Hair follicle dermal papilla cell (primary cell): ENCODE measurements around the genes DDI2, SLC25A34 and FBXO42.

- CAGE, long polyA plus RNA = no peak
Measured at GRCh38 chr1:15616686-15617926, at the start of gene DDI2. Gene DDI2 (plus strand): TSS chr1:15617458.

GRCh38 chr1:15677706-15678026 lies 6.5 kb upstream of the PLEKHM2 start:
- CAGE, long polyA plus RNA = no peak

DNA sequence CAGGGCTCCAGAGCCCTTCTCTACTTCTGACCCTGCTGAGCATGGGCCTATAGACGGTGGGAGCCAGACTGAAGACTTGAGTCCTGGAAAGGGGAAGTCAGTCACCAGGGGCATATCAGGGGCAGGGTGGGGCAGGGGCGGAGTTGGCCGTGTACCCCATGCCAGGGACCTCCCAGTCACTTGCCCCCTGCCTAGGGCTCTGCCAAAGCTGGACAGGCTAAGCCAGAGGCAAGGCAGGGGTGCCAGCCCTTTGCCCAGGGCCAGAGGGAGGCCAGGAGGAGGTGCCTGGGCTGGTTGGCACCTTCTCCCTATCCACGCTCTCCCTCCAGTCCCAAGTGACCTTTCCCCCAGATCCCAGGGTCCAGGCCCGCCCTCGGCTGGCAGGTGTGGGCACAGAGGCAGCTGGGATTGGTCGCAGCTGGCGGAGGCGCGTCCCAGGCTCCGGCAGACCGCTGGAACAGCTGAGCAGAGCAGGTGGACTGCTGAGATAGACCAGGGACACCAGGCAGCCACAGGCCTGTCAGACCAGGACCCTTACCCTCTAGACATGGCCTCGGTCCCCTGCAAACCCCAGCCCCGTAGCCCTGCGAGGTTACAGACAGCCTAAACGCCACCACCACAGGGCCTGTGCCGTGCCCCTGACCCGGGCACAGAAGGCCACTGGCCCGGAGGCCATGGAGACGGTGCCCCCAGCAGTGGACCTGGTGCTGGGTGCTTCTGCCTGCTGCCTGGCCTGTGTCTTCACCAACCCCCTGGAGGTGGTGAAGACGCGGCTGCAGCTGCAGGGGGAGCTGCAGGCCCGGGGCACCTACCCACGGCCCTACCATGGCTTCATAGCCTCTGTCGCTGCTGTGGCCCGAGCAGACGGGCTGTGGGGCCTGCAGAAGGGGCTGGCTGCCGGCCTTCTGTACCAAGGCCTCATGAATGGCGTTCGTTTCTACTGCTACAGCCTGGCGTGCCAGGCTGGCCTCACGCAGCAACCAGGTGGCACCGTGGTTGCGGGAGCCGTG lies at the start of gene SLC25A34:
Gene SLC25A34 (plus strand): TSS at position 447 of the 1,010 bp plus-strand sequence.
- CAGE, long polyA plus RNA = no peak

DNA sequence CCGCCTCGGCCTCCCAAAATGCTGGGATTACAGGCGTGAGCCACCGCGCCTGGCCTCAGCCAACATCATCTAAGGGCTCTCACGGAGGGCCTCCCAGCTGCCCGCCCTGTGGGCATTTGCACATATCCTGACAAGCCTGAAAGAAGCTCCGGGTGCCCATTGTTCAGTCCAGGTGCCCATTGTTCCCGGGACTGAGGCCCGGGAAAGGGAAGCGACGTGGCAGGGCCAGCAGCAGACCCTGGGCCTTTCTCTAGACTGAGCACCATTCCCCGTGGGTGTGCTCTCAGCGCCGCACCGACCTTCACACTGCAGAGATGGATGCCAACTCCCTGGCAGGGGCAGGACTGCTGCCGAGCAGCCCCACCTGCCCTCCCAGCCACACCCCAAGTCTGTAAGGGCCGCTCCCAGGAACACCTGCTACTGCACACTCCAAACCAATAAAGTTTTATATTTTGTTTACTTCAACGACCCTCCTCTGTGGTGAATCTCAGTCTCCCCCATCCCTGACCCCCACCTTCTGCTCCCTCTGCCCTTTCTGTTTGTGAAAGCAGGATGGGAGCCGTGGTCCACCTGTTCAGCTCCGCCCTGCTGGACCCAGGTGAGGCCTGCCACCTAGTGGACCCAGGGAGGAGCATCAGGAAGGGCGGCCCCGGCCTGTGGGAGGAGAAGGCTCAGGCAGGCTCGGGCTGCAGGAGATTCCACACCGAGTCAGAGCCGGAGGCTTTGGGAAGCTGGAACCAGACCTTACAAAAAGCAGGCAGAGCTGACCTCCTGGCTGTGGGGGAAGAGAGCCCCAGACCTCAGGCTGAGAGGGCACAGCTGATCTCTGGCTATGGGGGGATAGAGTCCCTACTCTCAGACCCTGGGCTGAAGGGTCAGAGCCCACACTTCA lies 1.1 kb upstream of the TMEM82 start:
- CAGE, long polyA plus RNA = no peak

DNA sequence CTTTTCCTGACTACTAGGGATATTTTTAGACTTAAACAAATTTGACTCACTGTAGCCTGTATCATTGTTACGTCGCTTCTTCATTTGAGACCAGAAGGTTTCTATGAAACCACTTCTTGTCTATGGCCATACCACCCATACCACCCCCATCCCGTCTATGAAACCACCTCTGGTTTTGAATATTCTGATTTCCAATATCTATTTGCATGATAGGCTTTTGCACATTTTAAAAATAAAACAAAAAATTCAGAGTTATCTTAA lies 4.6 kb downstream of the SPEN start:
- CAGE, long polyA plus RNA = no peak

DNA sequence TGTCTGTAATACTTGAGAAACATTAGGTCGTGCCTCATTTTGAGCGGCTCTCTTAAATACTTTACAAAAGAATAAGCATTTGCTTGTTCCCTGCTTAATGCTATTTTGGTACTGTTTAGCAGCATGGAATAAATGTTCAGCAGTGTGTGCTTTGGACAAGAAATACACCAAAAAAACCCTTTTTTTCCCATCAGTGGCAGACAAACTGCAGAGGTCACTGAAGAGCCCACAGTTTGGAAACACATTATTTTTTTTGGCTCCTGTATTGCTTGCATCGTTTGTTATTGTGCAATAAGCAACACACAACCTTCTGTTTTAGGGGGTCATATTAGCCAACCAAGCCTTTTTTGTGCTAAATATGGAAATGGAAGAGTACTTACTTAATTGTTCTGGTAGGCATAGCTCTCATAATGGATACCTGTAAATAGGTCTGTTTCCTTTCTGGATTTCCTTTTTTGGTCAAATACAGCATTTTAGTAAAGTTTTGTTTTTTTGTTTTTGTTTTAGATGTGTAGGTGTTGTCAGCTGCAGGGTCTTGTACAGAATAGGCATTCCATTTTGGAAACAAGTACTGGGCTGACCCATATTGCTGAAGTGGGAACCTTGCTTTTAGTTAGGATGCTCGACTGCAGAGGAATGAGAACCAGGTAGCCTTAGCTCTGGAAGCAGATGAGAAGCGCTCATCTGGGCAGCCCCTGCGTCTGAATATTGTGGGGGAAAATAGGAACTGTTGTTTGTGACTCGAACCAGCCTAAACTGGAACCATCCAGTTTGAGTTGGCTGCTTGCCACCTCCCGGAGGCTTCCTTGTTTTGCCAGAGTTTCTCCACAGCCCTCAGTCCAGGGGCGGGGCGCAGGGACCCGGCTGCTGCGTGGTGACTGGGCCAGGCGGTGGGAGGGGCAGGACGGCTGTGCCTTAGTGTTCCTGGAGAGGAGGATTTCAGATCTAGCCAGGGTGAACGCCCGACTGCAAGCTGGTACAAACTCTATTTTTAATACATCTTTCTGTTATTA lies 38.4 kb downstream of the SPEN start:
- CAGE, long polyA plus RNA = no peak

GRCh38 chr1:15964028-15964503 lies 11.8 kb downstream of the ZBTB17 start:
- CAGE, long polyA plus RNA = no peak

- CAGE, long polyA plus RNA = no peak
Measured at GRCh38 chr1:16014559-16015107, 3.2 kb downstream of the HSPB7 start.

- CAGE, long polyA plus RNA = no peak
Measured at GRCh38 chr1:16079388-16079930, 6.0 kb upstream of the FAM131C start.

GRCh38 chr1:16124647-16125304 lies 31.1 kb downstream of the EPHA2 start:
- CAGE, long polyA plus RNA = no peak

DNA sequence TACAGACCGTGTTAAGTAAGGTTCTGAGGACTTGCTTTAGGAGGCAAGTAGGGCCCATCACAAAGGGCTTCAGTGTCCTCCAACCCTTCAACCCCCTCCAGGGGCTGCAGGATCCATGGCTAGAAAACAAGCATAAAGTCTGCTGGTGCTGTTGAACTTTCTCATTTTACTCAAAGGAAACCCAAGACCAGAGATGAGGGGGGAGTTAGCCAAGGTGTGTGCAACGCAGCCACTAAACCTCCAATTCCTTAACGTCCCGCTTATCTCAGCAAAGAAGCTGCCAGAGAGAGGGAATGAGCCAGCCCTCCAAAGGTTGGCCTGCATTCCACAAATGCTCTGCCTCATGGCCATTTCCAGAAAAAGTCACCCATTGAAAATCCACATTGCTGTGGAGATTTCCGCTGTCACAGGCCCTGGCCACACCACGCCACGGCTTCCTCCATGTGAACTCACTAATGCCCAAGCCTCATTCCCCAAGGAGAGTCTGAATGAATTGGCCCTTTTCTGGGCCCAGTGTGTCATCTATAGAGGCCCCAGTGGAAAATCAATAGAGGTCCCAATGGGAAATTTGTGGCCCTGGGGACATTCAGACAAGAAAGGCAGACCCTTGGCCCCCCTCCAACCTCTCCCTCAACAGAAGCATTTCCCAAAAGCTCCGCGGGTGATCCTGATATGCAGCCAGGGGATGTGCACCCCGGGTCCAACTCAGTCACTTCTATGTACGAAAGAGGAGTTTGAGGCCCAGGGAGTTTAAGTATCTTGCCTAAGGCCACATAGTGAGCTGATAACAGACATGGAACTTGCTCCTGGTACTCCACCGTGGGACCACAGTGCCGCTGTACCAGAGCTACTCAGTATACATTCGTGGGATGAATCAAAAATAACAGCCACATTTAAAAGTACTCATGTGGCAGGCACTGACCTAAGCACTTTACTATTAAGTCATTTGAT lies 8.9 kb downstream of the EPHA2 start:
- CAGE, long polyA plus RNA = no peak

DNA sequence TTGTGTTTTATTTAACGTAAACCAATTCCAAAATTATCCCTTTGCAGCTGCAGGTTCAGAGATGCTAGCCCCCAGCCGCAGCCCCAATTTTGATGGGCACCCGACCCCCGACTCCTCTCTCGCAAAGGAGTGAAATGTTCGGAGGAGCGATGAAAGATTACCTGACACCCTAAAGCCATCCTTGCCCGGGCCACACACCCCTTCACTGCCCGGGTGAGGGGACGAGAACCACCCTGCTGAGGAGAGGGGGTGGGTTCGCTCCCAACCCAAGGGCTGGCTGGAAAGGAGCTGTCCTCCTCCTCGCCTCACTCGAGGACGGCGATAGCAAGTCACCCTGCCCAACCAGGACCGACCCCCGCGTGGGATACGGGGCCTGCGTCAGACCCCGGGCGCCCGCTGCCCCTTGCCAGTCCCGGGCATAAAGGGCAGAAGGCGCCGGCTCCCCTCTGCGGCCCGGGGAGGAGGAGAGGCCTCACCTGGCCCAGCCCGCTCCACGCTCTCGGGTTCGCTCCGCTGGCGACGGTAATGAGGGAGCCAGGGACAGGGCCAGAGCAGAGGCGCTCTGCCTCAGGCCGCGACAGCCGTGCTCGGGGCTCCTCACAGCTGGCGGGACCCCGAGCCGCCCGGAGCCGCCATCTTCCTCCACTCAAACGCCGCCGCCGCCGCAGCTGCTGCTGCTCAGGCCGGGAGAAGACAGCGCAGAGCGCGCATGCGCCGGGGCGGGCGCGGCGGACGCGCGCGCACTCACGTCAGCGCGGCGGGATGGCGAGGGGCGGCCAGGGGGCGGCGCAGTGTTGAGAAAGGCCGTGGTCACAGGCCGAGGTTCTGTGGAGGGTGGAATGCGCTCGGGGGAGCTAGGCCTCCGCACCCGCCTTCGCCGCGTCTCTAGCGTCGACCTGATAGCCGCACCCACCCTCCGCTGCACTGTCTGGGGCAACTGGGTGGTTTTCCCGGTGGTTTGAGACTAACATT lies at the start of gene FBXO42:
Gene FBXO42 (minus strand): TSS at position 702 of the 972 bp plus-strand sequence.
- CAGE, long polyA plus RNA = no peak

DNA sequence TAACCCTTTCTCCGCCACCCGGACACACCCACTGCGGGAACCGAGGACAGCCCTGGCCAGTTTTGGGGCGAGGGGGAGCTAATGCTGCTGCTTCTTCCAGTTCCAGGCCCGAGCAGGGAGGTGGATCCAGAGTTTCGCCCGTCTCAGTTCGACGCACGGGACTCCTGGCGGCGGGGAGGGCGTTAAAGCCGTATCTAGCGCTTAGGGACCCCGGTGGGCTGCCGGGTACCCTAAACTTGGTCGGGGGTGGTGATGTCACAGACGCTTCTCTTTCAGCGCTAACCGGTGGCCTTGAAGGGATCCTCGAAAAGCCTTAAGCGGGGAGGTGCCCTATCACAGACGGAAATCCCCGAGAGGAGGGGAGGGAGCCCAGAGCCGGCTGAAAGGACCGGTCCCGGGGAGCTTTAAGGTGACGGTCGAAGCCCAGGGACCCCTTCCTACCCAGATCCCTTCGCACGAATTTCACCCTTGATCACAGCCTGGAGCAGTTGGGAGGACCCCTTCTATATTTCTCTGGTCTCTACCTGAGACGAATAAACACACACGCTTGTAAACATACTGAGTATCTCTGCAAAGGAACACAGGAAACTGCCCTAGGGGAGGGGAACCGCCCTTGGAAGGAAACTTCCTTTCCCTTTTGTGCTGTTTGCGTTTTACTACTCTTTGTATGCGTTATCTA lies 505 bp downstream of the NECAP2 start:
- CAGE, long polyA plus RNA = no peak

DNA sequence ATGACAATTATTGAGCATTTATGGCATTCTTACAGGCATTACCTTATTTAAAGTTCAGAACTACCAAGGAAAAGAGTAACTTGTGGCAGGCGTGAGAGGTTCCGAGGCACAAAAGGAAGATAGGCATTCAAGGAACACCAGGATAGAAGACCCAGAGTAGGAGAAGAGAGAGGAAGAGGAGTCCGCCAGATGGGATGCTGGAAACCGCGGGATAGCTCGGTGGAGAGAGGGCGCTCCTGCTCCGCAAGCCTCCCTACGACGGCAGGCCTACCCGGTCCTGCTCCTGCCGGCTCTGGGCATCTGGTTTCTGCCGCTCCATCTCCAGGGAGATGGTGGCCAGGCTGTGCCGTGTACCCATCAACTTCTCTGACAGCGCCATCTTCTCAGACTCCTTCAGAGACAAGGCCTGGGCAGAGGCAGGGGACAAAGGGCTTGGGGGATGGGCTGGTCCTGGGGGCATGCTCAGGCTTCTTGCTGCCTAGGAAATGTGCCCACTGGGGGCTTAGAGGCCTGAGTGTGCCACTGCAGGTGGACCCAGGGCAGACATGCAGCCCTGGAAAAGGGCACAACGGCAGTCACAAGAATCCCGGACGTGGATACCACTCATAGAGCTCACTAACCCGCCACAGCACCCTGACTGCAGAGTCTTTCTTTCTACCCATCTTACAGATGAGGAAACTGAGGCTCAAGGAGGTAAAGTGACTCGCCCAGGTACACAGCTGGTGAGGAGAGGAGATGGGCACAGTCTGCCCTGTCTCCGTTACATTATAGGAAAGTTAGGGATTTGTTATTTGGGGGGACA lies 178.4 kb downstream of the NECAP2 start:
- CAGE, long polyA plus RNA = no peak

GRCh38 chr1:16619500-16620245 lies 179.1 kb downstream of the NECAP2 start:
- CAGE, long polyA plus RNA = no peak

- CAGE, long polyA plus RNA = no peak
Measured at GRCh38 chr1:16647210-16647944, 206.9 kb downstream of the NECAP2 start.

- CAGE, long polyA plus RNA = no peak
Measured at GRCh38 chr1:16735420-16735619, 186.4 kb upstream of the CROCC start.

GRCh38 chr1:16969474-16969980 lies 10.9 kb downstream of the MFAP2 start:
- CAGE, long polyA plus RNA = no peak

DNA sequence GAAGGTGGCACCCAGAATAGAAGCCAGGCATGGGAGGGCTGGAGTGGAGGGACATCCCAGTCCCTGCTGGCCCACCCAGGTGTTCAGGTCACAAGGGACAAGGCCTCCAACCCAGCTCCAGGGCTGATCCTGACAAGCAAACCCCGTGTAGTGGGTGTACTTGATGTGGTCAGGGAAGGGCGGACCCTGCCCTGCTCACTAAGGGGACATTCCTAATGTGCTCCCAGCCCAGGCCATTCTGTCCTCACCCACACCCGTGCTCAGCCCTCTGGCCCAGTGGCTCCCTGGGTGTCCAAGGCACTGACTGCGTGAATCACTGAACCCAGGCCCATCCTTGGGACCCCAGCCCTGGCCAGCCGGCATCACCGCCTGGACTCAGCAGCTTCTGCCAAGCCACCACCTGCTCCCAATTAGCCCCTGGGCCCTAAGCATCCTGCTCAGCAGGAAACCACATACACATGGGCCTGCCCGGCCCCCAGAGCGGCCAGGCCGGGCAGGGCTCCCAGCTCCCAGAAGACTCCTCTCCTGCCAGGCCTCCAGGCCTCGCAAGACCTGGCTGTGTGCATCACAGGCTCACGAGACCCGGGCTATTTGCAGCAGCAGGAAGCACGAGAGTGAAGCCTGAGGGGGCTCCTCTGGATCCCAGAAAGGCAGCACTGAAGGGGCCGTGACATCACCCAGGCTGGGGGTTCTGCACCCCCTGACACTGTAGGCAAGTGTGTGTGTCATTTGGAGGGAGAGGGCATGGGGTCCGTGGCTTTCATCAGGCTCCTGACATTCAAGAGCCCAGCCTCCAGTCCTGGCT lies 1.8 kb downstream of the MFAP2 start:
- CAGE, long polyA plus RNA = no peak

GRCh38 chr1:16985907-16987053 lies 5.9 kb upstream of the MFAP2 start:
- CAGE, long polyA plus RNA = no peak